Bronchial lymph node (tissue), 1 donor: ENCODE results near the genes CD300C, OTOP3 and GGA3.

- PRO-cap = unidirectional peak, minus-strand start at chr17:74478840
Observed at GRCh38 chr17:74478558-74479093, 12.2 kb downstream of the CD300A start.

GRCh38 chr17:74532057-74532766 lies 937 bp upstream of the CD300LB start:
- PRO-cap = bidirectional peak, plus-strand start at chr17:74532442, minus-strand start at chr17:74532192

GRCh38 chr17:74545752-74546483 lies at the start of gene CD300C:
TSS of gene CD300C (minus strand) at chr17:74546115.
- PRO-cap = unidirectional peak, minus-strand start at chr17:74546090; unidirectional peak, minus-strand start at chr17:74546120

- PRO-cap = no peak
Observed at GRCh38 chr17:74682136-74682524, 30.6 kb downstream of the CD300LF start.

DNA sequence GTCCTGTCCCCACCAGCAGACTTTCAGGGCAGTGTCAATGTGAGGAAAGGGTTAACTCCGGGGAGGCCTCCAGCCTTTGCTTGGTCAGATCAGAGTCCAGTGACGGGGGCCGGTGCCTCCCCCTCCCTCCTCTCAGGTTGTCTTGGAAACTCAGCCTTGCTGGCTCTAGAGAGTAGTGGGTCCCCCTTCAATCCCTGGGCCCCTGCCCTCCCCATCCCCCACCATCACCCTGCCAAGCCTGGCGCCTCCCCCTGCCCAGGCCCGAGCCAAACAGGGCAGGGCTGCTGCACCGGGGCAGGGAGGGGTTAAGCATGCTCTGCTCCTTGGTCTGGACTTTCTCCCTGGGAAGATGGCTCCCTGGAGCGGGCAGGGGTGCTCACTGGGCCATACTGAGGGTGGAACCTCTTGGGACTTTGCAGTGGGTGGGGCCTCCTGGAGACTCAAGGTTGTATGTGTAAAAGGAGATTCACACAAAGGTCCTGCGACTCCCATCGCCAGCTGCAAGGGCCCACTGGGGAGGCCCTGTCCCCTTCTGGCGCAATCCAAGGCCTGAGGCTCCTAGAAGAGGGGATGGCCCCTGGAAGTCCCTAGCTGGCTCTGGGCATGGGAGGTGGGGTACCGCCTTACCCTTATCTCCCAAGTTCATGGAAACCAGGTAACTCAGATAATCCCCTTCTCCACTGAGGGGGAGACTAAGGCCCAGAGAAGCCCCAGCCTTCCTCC lies 12.2 kb downstream of the NAT9 start:
- PRO-cap = no peak

- PRO-cap = no peak
Observed at GRCh38 chr17:74772618-74773270, 3.4 kb downstream of the NAT9 start.

- PRO-cap = unidirectional peak, minus-strand start at chr17:74791572
Observed at GRCh38 chr17:74791450-74791820, 15.1 kb downstream of the TMEM104 start.

- PRO-cap = no peak
Observed at GRCh38 chr17:74810255-74811065, 34.2 kb downstream of the TMEM104 start.

DNA sequence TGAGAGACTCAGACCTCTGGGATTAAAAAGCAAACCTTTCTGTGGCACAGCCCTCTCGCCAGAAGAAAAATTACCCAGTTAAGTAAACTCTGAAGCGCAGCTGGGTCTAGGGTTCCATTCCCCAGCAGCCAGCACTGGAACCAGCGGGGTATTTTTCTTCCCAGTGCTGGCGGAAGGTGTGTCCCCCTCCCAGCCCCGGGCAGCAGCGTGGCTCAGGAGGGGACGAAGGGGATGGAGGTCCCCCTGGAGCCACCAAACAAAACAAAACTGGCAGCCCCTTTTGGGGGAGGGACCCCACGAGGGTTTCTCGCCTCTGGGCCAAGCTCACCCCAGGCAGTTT lies 37.1 kb downstream of the GRIN2C start:
- PRO-cap = no peak

DNA sequence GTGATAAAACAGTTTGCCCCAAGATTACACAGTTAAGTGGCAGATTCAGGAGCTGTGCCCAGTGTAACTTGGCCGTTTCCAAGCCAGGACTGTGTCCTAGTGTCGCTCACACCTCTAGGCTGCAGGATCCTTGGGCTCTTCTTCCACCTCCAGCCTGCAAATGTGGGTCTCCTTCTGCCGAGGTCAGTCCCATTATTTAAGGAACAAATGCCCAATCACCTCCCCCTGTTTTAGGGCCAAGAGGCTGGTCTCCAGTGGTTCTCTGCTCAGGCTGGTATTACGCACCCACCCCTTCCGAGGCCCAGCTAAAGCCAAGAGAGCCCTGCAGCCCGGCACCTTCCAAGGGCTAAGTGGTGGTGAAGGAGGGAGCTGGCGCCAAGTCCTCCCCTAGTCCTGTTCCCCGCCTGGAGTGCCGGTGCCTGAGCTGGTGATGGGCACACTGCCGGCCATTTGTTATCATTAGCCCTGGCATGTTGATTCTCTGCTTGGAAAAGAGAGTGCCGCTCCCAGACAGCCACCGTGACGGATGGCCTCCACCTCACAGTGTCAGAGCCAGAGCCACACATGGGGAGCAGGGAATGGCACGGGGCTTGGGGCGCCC lies 32.0 kb downstream of the GRIN2C start:
- PRO-cap = no peak

- PRO-cap = no peak
Observed at GRCh38 chr17:74935369-74936136, at the start of gene OTOP3. TSS of gene OTOP3 (plus strand) at chr17:74935898.

DNA sequence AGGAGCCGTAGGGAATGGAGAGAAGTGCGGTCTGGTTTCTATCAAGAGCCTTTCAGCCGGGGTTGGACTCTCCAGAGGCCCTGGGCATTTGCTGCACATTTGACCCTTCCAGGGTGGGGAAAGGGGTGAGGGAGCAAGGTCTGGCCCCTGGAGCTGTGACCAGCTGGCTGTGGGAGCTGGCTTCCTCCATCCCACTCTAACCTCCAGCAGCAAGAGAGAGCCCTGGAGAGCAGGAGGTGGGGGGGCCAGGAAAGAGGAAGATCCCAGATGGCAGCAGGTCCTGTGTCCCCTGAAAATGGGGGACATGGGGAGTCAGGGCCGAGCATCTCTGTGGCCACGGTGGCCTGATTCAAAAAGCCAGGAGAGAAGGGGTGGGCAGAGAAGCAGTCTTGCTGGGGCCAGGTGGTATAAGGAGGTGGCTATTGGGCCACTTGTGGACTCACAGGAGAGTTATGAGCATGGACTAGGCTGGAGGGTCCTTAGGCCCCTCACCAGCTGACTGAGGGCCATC lies 1.1 kb downstream of the HID1 start:
- PRO-cap = no peak

DNA sequence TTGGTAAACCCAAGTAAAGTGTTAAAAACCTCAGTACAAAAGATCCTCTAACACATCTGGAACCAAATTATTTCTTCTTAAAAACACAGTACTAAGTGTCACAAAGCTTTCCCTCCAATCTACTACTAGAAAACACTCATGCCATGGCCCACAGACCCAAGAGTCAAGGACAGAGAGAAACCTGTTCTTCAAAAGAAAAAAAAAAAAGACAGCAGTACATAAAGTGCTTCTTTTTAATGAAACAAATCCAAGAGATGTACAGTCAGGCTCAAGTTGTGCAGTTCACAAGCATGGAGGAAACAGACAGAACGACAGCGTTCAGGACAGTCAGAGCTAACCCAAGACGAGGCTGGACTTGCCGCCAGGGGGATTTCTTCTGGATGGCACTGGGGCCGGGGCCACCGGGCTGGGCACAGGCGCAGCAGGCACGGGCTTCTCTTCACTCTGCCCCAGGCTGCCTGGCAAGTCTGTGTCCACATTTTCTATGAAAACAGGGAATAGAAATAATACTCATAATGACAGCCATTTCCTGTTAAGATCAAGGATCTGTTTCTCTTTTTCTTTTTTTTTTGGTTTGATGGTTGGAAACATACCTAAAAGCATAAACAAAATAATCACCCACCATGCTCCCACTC lies 4.3 kb upstream of the NT5C start:
- PRO-cap = no peak

DNA sequence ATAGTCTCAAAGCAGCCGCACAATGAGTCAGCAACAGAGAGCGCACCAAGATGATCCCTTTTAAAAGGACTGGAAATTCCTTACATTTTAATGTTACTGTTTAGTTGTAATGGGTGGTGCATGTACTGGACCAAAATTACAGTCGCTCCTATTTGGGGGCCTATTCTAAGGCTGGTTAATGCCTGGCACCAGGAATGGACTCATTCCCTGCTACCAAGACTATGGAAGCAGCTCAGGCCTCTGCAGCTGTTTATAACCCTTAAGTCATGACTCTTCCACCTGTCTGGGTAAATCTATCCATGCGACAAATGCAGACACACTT lies 662 bp upstream of the JPT1 start:
- PRO-cap = no peak

GRCh38 chr17:75249928-75250782 lies 11.3 kb downstream of the GGA3 start:
- PRO-cap = no peak

GRCh38 chr17:75254061-75254790 lies 7.2 kb downstream of the GGA3 start:
- PRO-cap = no peak

- PRO-cap = bidirectional peak, plus-strand start at chr17:75261704, minus-strand start at chr17:75261621
Observed at GRCh38 chr17:75261448-75261805, at the start of gene GGA3. TSS of gene GGA3 (minus strand) at chr17:75261606.

DNA sequence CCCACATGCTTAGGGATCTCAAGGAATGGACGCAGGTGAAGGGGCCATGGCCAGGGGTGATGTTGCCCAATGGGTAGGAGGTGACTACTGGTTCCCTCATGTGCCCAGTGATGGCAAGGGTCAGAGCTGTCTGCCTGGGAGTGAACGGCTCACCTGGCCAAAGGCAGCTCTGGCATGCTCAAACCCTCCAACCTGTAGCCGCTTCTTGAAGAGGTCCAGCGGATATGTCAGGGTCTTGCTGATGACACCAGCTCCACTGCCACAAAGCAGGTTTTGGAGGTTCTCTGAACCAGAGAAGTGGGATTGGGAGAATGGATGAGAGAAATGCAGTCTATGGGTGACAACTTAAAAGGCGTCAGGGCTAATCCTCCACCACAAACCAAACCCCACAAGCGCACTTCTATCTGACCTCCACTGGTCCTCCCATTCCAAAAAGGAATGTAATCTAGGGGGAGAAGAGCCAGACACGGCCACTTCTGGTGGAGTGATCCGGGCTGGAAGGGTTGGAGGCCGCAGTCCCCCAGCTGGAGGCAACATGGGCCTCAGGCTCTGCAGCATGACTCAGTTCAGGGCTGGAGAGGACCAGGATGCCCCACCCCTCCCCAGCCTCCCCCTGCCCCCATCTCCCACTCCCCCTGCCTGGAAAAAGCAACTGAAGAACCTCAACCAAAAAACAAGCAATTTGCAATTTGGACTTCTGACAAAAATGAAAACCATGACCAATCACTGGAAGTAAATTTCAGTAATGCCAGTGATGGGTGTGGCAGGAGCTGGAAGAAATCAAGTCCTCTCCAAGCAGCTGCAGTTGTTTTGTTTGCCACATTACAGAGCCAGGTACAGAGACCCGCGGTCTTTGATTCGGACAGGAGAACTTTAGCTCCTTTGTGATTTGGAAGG lies 6.4 kb upstream of the MIF4GD start:
- PRO-cap = no peak

DNA sequence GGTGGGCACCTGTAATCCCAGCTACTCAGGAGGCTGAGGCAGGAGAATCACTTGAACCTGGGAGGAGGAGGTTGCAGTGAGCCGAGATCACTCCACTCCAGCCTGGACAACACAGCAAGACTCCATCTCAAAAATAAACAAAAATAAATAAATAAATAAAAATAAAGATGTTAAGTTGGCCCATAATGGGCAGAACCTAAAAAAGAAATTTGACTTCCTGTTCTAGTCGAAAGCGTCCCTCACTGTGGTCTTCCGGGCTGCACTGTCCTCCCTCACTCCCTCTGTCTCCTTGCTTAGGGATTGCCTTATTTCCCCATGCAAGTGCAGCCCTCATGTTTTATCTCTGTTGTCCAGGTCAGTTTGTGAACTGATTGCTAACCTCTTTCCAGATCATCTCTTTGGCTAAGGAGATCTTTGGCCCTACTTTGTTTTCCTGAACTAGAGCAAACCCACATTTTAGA lies 5.8 kb upstream of the SLC25A19 start:
- PRO-cap = bidirectional peak, plus-strand start outside the sequence, minus-strand start at position 395 of the sequence

DNA sequence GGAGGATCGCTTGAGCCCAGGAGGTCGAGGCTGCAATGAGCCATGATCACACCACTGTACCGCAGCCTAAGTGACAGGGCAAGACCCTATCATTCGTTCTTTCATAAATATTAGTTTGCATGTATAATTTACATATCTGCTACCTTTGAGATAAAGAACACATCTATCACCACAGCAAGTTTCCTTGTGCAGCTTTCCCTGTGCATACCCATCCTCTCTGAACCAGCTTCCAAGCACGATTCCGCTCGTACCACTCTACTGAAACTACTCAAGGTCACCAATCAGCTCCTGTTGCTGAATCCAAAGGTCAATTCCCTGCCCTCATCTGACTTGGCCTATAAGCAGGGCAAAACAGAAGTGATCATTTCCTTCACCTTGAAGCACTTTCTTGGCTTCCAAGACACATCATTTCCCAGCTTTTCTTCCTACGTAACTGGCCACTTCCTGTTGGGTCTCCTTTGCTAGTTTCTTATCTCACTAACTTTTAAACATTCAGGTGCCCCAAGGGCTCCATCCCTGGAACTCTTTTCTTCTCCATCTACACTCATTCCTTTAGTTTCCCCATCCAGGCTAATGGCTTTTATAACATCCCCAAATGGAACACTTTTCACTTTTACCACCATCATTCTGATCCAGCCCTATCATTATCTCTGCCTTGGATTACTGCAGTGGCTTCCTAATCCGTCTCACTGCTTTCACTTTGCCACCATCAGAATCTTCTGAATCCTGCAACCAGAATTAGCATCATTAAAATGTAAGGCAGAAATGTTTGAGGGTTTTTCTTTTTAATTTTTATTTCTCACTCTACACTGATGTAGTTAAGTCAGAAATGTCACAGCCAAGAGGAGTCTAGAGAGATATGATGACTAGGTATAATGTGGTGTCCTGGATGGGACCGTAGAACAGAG lies 48.8 kb downstream of the GRB2 start:
- PRO-cap = no peak